Epithelial cell of proximal tubule (primary cell): Measurements from ENCODE around the genes SART1 and CNIH2.

DNA sequence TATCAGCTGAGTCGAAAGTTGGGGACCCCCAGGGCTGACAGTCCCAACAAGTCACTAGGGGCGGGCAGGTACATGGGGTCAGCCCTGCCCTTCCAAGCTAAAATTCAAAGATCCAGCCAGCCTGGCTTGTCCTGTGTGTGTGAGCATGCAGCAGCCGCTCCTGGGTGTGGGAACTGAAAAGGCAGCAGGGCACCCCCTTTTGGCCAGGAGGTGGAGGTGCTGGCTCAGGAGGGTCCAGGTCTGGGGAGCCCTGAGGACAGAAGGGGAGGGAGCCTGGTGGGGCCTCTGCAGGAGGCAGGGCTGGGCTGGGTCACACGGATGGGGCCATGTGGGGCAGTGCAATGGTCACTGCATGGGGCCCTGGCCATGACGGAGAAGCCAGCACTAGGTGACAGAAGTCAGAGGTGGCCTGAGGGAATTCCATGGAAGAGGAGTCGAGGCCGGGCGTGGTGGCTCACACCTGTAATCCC lies 6.9 kb downstream of the KCNK7 start:
- RAMPAGE, long total RNA: no peak
- RRBS: no CpG with 5 or more reads among the region's 8 CpGs

- RAMPAGE, long total RNA: no peak
- RRBS: 56% methylated on average over 16 of the region's 82 CpGs
These were observed 7.2 kb downstream of the MAP3K11 start for GRCh38 chr11:65606455-65607645.

- RAMPAGE, long total RNA: no peak
- RRBS: no CpG with 5 or more reads among the region's 3 CpGs
These were observed 3.4 kb downstream of the MAP3K11 start for GRCh38 chr11:65610601-65610976.

GRCh38 chr11:65706220-65707210 lies 5.5 kb upstream of the KAT5 start:
- RAMPAGE, long total RNA: no peak
- RRBS: no CpG with 5 or more reads among the region's 28 CpGs

- RAMPAGE, long total RNA: no peak
- RRBS: 2% methylated on average over 12 of the region's 69 CpGs
These were observed 15.8 kb upstream of the SNX32 start for GRCh38 chr11:65817778-65818583.

DNA sequence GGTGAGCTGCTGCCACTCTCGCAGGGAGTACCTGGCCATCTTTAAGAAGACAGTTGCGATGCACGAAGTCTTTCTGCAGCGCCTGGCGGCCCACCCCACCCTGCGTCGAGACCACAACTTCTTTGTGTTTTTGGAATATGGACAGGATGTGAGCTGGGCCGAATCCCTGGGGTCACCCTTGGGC lies 7.7 kb downstream of the CFL1 start:
- RAMPAGE, long total RNA: no peak
- RRBS: no CpG with 5 or more reads among the region's 8 CpGs

DNA sequence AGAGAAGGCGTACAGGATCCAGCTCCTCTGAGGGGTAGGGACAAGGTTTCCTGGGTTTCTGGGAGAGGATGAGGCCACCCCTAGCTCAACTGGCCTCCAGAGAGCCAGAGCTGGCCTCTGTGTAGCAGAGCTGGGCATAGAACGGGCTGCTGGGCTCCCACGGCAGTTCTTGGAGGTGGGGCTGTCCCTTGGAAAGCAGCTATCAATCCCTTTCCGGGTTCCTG lies 971 bp downstream of the EFEMP2 start:
- RAMPAGE, long total RNA: no peak
- RRBS: no CpG with 5 or more reads among the region's 4 CpGs

DNA sequence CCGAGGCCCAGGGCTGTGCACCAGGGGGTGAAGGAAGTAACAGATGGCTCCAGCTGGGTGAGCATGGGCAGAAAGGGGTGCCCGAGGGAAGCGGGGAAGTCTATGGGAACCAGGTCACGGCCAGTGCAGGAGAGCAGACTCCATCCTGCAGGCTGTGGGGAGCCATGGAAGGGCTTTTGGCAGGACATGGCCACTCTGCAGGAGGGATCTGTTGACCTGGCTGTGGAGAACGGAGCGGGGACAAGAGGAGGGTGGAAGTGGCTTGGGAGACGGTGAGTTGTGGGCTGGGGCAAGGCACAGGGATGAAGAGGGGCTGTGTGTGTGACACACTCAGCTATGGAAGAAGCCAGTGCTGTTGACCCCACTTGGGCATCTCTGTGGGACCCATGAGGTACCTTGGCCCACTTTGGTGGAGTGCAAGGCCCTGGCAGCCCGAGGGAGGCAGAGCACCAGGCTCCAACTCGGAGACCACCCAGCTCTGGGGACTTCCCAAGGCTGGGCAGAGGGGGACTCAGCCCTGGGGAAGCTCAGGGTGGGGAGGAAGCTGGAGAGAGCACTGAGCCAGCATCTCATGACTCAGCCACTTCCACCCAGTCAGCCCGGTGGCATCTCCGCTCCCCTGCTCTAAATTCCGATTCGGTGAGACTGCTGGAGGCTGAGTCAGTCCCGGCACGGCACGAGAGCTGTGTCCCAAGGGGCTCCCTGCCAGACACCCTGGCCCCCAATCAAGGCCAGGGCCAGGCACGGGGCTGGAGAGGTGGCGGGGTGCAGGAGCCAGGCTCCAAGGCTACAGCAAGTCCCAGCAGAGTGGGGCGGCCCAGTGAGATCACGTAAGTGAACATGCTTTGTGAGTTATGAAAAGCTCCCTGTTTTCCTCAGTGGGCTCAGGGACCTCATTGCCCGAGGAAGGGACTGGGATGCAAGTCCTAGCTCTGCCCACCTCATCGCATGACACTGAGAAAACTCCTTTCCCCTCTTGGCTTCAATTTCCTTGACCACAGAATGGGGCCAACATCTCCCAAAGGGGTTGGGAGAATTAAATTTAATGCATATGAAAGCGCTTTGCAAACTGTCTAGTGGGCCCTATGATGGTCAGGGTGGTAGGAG lies 3.2 kb downstream of the C11orf68 start:
- RAMPAGE, long total RNA: no peak
- RRBS: 1% methylated on average over 5 of the region's 23 CpGs

- RAMPAGE, long total RNA: no peak
- RRBS: 62% methylated on average over 2 of the region's 16 CpGs
These were observed 1.1 kb downstream of the DRAP1 start for GRCh38 chr11:65920341-65920807.

GRCh38 chr11:65960794-65961838 lies at the start of gene SART1:
TSS of gene SART1 (plus strand) at chr11:65961734.
- RAMPAGE, long total RNA: no peak
- RRBS: under 1% methylated on average over 28 of the region's 67 CpGs

- RAMPAGE, long total RNA: no peak
- RRBS: no CpG with 5 or more reads among the region's 24 CpGs
These were observed 7.0 kb downstream of the SART1 start for GRCh38 chr11:65968057-65969468.

DNA sequence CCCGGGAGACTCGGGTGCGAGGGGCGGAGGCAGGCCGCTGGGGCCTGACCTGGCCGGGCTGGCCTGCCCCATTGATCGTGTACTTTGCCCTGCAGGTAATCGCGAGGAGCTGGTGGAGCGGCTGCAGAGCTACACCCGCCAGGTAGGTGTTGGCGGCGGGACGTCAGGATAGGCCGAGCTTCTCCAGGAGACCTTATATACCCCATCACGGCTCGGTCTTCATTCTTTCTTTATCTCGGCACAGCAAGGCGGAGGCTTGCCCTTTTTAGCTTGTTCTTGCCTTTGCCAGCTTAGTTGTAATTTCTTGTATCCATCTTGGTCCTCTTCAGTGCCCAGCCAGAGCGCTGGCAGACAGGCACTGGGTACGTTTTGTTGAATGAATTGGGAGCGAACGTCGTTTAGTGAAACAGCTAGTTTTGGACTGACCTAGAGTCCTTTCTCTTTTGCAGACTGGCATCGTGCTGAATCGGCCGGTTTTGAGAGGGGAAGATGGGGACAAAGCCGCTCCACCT lies 470 bp downstream of the SF3B2 start:
- RAMPAGE, long total RNA: no peak
- RRBS: 2% methylated on average over 6 of the region's 28 CpGs

DNA sequence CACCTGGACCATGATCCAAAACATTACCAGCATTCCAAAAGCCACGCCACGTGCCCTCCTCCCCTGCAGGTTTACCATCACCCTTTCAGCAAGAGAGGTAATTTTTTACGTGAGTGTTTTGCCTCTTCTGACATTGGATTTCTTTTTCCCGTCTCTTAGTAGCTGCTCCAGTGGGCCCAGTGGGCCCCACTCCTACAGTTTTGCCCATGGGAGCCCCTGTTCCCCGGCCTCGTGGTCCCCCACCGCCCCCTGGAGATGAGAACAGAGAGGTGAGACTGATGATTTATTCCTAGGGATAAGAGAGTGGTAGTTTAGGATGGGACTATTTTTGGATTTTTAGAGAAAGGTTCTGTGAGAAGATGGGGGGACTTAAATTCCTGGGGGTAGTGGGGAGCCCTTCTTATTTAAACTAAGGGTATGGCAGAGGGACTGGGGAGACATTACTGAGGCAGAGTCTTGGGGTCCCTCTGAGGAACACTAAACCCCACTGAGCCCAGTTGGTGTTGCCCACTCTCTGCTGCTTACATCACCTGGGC lies 5.0 kb downstream of the SF3B2 start:
- RAMPAGE, long total RNA: no peak
- RRBS: no CpG with 5 or more reads among the region's 7 CpGs

- RAMPAGE, long total RNA: no peak
- RRBS: no CpG with 5 or more reads among the region's 5 CpGs
These were observed 1.5 kb downstream of the PACS1 start for GRCh38 chr11:66071496-66072085.

GRCh38 chr11:66183713-66183842 lies 73.9 kb upstream of the KLC2 start:
- RAMPAGE, long total RNA: no peak
- RRBS: no CpG with 5 or more reads among the region's 2 CpGs

GRCh38 chr11:66190672-66191318 lies 66.7 kb upstream of the KLC2 start:
- RAMPAGE, long total RNA: no peak
- RRBS: no CpG with 5 or more reads among the region's 7 CpGs

DNA sequence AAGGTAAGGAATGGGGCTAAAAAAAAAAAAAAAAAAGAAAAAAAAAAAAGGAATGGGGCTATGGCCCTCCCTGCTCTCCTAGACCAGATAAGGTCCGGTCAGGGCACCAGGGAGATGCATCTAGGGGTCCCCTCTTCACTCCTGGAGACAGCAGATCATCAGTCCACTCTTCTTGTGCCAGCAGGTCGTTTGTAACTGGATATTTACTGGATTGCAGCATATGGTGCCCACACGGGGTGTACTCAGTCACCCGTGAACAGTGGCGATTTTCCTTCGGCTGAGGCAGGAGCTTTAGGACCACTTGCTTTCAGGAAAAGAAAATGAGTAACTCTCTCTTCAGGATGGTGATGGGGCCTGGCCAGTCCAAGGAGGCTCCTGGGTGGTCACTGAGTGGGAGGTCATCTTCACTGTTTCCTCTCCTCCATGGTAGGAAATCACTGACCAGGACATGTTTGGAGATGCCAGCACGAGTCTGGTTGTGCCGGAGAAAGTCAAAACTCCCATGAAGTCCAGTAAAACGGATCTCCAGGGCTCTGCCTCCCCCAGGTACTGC lies 27.3 kb upstream of the KLC2 start:
- RAMPAGE, long total RNA: no peak
- RRBS: no CpG with 5 or more reads among the region's 9 CpGs

- RAMPAGE, long total RNA: no peak
- RRBS: 95% methylated on average over 8 of the region's 24 CpGs
These were observed 3.0 kb upstream of the RAB1B start for GRCh38 chr11:66265215-66266096.

DNA sequence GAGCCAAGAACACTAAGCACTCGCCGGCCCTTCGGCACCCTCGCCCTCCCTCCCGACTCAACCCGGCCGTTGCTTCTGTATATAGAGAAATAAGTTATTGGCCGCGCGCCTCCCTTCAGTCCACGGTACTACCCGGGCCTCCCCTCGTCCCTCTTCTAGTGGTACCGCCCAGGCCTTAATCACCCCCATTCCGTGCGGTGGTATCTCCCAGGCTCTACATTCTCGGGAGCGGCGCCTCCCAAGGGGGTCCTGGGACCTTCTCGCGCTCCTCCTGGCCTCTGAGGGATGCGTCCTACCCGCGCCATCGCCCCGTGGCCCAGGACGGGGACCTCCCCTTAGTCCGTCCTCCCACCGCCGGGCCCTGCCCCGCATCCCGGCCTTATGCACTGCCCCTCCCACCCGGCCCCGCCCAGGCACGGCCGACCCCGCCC lies 1.2 kb upstream of the RAB1B start:
- RAMPAGE, long total RNA: no peak
- RRBS: 10% methylated on average over 12 of the region's 37 CpGs

DNA sequence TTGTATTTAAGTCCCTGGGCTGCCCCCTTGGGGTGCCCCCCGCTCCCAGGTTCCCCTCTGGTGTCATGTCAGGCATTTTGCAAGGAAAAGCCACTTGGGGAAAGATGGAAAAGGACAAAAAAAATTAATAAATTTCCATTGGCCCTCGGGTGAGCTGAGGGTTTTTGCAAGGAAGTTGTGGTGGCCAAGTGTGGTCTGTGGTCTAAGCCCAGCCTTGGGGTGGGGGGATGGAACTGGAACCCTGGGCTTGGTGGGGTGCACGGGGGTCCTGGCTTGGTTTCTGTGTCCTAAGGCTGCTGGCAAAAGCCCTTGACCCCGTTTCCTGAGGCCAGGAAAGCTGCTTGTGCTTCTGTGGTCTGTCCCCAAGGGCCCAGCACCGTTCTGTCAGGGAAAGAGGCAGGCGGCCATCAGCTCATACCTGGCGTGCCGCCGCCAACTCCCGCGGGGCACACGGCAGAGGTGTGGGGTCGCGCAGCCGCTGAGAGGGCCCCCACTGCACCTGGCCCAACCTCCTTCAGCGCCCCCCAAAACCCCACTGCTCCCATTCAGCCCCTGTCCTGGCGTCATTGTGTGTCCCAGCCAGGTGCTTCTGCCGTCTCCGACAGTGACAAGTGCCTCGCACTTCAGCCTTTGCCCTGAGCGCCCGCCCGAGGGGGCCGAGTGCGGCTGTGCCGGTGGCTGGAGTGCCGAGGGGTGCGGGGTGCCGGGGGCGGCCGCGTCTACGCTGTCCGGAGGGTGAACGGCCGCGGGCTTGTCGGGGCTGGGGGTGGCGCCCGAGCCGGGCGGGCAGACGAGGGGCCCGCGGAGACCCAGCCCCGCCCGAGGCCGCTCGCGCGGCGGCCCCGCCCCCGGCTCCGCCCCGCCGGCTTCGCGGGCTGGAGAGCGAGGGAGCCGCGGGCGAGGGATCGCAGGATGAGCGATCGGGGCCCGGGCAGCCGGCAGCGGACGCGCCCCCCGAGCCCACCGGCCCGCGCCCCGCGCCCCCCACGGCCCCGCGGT lies at the start of gene CNIH2:
CNIH2 (plus strand) TSS at position 857 of the 999 bp plus-strand sequence.
- RAMPAGE, long total RNA: no peak
- RRBS: 2% methylated on average over 40 of the region's 80 CpGs